ENCODE measurements around a stretch of chr22.

DNA sequence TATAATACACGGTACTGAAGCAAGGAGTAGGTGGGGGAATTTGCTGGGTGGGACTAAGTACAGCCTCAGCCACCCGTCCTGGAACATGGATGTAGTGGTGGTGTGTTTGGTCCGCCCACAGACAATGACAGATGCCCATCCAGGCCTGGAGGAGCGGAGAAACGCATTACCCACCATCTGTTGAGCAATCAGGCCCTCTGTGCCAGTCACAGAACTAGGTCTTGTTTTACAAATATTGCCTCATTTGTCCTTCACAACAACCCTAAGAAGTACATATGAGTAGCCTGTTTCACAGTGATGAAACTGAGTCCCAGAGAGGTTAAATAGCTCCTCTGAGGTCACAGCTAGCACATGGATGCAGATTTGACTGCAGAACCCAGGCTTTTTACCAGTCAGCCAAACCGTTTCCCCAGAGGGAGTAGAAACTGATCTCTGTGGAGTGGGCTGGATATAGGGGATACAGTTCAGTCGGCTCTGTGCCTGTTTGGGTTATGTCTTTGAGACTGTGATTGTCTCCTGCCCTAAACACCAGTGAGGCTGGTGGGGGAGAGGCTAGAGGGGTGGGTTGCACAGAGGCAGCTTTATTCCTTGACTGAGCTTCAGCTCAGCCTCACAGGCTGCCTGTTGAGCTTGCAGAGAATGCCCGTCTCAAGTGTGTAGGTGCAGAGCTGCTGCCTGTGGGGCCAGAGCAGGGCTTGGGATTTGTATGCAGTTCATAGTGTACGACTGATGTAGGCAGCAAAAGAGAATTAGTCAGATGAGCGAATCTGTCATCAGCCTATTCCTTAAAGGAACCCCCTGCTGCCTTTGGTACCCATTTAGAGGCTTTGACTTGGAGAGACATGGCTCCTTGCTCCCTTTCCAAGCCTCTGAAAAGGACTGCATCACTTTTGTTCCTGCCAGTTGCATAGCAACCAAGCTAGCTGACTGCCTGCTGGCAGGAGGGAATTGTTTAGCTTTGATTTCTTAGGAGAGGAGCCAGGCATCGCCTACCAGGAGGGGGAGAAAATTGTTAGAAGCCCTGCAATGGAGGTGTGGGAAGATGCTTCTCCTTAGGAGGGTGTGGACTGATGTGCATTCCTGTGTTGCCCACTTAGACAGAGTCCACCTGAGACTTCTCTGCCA, 10.6 kb downstream of the ACO2 start:
- PRO-cap, 2 experiments: no peak in any of the 2 experiments

- PRO-cap, 2 experiments: no peak in any of the 2 experiments
Measured at GRCh38 chr22:41482172-41483053, 13.5 kb downstream of the ACO2 start.

GRCh38 chr22:41560042-41560678, 650 bp upstream of the CSDC2 start:
- PRO-cap, 2 experiments: peak in 1 of 2 experiments; most common plus-strand start chr22:41560283 (in 1); most common minus-strand start chr22:41560221 (in 1)

DNA sequence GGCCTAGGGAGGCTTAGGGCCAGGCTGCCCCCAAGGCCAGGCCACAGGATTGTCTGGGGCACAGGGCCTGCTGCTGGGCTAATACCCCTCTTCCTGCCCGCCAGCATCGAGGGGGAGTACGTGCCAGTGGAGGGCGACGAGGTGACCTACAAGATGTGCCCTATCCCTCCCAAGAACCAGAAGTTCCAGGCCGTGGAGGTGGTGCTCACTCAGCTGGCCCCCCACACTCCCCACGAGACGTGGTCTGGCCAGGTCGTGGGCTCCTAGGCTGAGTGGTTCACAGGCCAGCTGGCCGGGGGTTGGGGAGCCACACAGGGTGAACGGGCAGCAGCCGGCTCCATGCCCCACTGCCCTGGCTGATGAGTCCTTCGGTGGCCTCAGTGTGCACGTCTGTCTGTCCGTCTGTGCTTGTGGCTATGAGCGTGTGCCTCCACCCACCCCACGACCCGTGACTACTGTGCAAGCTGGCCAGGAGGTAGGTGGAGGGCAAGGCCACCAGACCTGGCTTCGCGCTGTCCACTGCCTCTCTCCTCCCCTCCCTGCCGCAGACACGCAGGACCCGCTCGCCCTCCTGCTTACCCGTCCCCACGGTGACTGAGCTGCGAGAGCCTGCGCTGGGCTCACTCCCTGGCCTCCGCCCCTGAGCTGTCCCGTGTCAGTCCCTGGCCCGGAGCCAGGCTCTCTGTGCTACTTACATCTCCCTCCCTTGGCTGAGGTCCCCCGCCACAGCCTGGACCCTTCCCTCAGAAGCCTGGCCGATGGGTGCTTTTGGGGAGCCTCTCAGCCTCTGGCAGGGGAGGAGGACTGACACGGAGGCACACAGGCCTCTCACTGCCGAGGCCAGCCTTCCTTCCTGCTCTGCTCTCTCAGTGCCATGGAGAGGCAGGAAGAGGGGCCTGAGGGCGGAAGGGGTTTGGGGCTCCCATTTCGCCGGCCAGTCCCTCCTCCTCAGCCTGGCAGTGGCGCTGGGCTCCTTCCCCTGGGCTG, 14.1 kb downstream of the CSDC2 start:
- PRO-cap, 2 experiments: peak in 2 of 2 experiments; most common minus-strand start position 596 of the sequence (in 2)

GRCh38 chr22:41589166-41589667, 423 bp downstream of the PMM1 start:
- PRO-cap, 2 experiments: no peak in any of the 2 experiments

- PRO-cap, 2 experiments: no peak in any of the 2 experiments
Measured at GRCh38 chr22:41597866-41598428, 8.3 kb upstream of the PMM1 start.

GRCh38 chr22:41673857-41674567, 14.7 kb downstream of the SNU13 start:
- PRO-cap, 2 experiments: no peak in any of the 2 experiments

DNA sequence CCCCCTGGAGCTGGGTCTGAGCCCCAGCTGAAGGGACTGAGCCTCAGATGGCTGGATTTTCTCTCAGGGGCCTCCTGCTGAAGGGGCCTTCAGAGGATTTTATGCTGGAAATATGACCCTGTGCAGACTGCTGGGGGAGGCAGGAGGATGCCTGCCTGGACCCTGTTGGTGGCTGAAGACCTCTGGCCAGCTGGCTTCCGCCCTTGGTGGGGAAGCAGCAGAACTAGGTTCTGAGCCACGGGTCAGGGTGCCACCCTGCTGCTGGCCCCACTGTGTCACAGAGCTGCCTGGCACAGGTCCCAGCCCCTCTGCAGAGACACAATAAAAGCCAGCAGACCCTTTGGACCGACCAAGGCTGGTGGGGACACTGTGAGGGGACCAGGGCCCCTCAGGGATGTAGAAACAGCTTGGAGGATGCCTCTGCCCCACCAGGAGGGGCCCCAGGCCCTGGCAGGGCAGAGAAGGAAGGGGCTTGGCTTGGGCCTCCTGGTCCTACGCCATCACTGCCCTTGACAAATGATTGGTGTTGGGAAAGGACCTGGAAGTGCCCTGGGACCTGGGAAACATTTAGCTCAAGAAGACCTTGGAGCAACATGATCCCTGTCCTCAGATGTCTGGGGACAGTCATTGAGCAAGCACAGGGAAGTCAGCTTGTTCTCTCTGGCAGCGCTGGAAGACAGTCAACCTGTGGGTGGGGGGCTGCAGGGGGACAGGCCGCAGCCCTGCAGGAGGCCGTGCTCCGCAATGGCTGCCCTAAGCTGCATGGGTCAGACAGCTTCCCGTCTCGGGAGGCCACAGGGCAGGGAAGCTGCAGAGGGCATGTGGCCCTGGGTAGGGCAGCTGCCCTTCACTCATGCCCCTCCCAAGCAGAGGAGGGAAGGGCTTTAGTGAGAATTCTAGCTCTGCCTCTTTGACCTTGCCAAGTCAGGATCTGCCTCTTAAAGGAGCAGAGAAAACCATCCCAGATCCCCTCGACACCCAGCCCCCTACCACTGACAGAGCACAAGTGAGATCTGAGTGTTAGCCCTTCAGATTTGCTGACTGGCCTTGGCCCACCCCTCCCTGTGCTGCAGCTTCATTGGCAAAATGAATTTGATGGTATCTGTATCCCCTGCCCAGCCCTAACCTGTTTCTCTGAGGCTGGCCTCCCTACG, 6.6 kb upstream of the SREBF2 start:
- PRO-cap, 2 experiments: peak in 1 of 2 experiments; most common minus-strand start position 852 of the sequence (in 1)

GRCh38 chr22:41864733-41865809, 32.2 kb downstream of the SREBF2 start:
- PRO-cap, 2 experiments: no peak in any of the 2 experiments

DNA sequence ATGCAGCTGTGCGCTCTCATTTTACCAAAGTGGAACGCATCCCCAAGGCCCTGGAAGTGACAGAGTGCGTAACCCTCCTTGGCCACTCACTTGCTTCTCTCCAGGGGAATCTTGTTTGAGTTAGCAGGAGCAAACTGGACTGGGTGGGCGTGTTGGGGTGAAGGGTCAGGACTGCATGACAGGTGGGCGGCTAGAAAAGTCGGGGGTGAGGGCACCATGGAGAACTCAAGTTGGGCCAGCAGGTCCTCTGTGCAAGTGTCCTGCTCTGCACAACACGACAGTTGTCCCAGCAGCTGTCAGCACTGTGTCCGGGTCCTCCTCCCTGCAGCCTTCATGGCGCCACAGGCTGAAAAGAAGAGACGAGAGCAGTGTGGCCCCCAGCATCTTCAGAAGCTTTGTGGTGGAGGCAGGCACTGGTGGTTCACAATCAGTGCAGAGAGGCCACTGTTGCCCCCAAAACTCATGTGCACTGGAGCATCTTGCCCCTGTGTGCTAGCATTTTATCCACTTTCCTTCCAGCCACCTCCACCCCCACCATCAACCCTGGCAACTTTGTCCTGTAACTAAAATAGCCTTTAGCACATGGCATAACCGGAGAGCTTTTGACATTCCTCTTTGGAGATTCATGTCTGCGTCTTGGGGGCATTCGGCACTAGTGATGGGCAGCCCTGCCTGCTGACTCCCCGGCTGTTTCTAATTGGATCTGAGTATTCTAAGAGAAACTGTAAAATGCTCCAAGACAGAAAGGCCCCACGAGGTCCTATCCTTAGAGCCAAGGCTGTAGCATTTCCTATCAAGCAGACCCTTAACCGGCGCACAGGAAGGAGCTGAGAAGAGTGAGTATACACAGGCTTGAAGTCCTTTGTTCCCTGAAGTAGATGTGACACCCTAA, 15.9 kb downstream of the SHISA8 start:
- PRO-cap, 2 experiments: no peak in any of the 2 experiments

GRCh38 chr22:41902753-41903322, 12.0 kb downstream of the SHISA8 start:
- PRO-cap, 2 experiments: peak in 1 of 2 experiments; most common plus-strand start chr22:41903146 (in 1); most common minus-strand start chr22:41903021 (in 1)

DNA sequence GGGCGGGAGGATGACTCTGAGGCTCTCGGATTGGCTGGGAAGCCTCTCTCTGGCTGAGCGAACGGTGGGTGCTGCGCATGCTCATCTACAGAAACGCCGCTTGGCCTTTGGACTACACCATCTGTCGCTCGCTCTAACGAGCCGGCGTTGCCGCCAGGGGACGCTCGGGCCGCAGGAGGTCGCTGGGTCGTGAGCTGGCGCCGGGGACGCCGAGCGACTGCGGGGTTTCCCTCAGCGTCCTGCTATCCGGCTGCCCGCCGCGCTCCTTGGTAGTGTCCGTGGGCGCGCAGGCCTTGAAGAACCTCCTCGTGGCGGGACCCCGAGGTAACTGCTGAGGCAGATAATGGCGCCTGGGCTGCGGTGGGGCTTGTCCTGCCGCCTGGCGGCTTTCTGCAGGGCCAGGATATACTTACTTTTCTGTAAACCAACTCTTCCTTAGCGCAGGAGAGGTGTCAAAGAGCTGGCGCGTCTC, 322 bp upstream of the NDUFA6 start:
- PRO-cap, 2 experiments: peak in 2 of 2 experiments; most common plus-strand start position 90 of the sequence (in 1)

DNA sequence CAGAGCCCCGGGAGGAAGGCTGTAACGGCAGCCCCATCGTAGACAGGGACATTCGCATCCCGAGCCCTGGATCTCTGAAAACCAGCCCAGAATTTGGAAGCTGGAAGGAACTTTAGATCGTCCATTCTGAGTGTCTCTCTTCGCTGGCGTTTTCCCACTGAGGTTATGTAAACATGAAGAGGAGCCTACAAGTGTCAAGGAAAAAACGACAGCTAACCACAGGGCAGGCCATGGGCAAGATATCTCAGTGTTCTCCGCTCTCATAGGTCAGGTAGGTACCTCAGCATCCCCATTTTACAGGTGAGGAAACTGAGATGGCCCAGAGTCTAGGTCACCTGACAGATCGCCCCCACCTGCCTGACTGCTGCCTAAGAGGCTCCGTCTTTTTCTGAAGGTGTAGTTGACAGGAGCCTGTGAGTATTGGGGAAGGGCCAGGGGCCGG, 779 bp upstream of the NDUFA6 start:
- PRO-cap, 2 experiments: no peak in any of the 2 experiments

- PRO-cap, 2 experiments: no peak in any of the 2 experiments
Measured at GRCh38 chr22:42357611-42358051, 74.6 kb downstream of the NFAM1 start.

GRCh38 chr22:42368448-42369371, 63.5 kb downstream of the NFAM1 start:
- PRO-cap, 2 experiments: peak in 2 of 2 experiments; most common minus-strand start chr22:42369249 (in 2)

GRCh38 chr22:42412609-42413526, 19.3 kb downstream of the NFAM1 start:
- PRO-cap, 2 experiments: no peak in any of the 2 experiments

- PRO-cap, 2 experiments: no peak in any of the 2 experiments
Measured at GRCh38 chr22:42439605-42440058, 7.4 kb upstream of the NFAM1 start.

DNA sequence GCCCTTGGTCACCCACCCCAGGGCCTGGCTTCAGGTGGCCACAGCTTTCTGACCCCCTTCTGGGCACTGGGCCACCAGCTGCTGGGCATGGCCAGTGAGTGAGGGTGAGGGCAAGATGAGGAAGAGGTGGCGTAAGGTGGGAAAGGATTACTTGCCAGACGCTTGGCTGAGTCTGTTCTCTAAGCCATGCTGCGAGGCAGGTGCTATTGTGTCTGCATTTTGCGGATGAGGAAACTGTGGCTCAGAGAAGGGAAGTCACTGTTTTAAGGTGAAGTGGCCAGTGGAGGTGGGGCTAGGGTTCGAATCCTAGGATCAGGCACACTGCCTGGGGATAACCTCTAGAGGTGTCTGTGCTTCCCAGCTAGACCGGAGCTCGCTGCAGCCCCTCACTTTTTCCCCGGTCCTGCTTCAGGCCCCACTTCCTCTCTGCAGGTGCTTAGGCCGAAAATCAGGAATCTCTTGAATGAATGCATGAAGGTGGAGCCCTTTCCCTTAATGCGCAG, 7.9 kb upstream of the NFAM1 start:
- PRO-cap, 2 experiments: no peak in any of the 2 experiments

GRCh38 chr22:42519214-42519603, 387 bp downstream of the RRP7A start:
- PRO-cap, 2 experiments: no peak in any of the 2 experiments

DNA sequence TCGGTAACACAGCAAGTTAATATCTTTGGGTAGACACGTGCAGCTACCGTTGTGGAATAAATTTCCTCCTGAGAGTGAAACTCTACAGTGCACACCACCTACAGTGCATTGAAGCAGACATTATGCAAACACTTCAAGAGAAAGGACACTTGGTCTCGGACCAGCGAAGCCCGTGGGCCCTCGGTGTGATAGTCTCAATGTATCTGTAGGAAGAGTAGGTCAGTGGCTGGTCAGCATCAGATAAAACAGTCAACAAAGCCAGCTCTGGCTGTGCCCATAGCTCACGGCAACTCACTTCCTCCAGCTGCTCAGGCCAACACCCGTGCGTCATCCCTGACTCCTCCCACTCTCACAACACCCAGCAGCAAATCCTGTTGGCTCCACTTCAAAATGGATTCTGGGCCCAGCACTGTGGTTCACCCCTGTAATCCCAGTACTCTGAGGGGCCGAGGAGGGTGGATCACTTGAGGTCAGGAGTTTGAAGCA, 14.4 kb upstream of the SERHL2 start:
- PRO-cap, 2 experiments: peak in 1 of 2 experiments; most common plus-strand start position 388 of the sequence (in 1); most common minus-strand start position 216 of the sequence (in 1)

Data from heart right ventricle (tissue), 2 donors.